Camera-type eye (tissue), 1 donor: ENCODE data around the gene VCAN.

DNA sequence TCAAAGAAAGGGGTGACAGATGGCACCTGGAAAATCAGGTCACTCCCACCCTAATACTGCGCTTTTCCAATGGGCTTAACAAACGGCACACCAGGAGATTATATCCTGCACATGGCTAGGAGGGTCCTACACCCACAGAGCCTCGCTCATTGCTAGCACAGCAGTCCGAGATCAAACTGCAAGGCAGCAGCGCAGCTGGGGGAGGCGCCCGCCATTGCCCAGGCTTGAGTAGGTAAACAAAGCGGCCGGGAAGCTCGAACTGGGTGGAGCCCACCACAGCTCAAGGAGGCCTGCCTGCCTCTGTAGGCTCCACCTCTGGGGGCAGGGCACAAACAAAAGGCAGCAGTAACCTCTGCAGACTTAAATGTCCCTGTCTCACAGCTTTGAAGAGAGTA, 61.4 kb upstream of the LHFPL2 start:
- RAMPAGE, long total RNA = no peak

- RAMPAGE, long total RNA = no peak
Observed at GRCh38 chr5:79091120-79091437, 20.5 kb upstream of the BHMT start.

DNA sequence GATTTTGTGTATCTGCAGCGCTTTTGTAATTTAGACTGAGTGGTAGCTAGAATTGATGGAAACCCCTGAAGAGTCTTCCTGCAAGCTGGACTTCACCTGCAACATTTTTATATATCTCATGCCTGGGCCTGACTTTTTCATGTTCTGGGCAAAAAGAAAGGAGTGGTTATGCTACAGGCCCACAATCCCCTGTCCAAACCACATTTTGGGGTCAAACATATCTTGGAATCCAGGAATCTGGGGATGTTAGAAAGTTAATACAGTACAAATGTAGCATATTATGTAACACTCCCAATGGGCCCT, 4.5 kb downstream of the BHMT start:
- RAMPAGE, long total RNA = no peak

- RAMPAGE, long total RNA = no peak
Observed at GRCh38 chr5:79515147-79515287, 1.1 kb upstream of the HOMER1 start.

- RAMPAGE, long total RNA = start-site peak on the plus strand at chr5:80079112-80079216, 49 reads
Observed at GRCh38 chr5:80078846-80079416, 43.8 kb downstream of the THBS4 start.

- RAMPAGE, long total RNA = no peak
Observed at GRCh38 chr5:80217190-80217670, 38.6 kb downstream of the SERINC5 start.

DNA sequence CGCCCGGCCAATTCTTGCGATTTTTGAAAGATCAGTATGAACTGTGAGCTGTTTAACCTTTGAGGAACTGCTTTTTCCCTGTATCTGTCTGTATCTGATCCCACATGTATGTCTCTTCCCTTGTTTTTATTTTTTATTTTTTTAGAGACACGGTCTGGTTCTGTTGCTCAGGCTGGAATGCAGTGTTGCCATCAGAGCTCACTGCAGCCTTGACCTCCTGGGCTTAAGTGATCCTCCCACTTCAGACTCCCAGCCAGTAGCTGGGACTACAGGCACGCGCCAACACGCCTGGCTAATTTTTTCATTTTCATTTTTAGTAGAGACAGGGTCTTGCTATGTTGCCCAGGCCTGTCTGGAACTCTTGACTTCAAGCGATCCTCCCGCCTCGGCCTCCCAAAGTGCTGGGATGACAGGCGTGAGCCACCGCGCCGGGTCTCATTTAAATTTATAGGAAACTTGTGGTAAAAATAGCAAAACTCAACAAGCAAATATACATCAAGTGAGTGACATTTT, 974 bp upstream of the ZFYVE16 start:
- RAMPAGE, long total RNA = no peak

GRCh38 chr5:80984231-80984474, 24.0 kb downstream of the RASGRF2 start:
- RAMPAGE, long total RNA = no peak

GRCh38 chr5:81187809-81188449, 45.2 kb upstream of the CKMT2 start:
- RAMPAGE, long total RNA = no peak

DNA sequence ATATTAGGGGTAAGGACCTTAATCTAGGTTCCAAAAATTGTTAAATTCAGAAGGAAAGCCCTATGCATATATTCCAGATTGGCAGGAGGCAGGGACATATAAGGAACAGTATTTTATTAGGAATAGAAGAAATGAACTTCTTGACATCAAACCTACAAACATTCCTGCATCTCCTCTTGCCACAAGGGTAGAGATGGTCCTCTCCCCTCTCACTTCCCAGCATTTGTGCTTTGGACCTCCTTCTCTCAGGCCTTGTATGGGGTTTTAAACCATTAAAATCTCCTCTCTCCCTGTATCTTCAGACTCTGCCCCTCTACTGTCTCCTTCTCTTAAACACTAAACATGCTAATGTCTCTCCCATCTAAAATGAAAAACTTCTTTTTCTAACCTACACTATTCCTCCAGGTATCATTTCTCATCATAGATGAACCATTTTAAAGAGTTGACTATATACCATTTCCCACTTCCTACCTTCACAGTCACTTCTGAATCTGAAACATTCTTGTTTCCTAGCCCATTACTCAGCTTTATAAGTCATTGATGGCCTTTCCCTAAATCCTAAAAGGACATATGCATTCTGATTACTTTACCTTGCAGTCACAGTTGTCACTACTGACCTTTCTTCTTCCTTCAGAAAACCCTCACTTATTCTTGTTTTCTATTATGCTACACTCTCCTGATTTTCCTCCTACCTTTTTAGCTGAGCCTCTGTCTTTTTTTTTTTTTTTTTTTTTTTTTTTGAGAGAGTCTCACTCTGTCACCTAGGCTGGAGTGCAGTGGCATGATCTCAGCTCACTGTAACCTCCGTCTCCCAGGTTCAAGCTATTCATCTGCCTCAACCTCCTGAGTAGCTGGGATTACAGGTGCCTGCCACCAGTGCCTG, 118.3 kb downstream of the SSBP2 start:
- RAMPAGE, long total RNA = no peak

DNA sequence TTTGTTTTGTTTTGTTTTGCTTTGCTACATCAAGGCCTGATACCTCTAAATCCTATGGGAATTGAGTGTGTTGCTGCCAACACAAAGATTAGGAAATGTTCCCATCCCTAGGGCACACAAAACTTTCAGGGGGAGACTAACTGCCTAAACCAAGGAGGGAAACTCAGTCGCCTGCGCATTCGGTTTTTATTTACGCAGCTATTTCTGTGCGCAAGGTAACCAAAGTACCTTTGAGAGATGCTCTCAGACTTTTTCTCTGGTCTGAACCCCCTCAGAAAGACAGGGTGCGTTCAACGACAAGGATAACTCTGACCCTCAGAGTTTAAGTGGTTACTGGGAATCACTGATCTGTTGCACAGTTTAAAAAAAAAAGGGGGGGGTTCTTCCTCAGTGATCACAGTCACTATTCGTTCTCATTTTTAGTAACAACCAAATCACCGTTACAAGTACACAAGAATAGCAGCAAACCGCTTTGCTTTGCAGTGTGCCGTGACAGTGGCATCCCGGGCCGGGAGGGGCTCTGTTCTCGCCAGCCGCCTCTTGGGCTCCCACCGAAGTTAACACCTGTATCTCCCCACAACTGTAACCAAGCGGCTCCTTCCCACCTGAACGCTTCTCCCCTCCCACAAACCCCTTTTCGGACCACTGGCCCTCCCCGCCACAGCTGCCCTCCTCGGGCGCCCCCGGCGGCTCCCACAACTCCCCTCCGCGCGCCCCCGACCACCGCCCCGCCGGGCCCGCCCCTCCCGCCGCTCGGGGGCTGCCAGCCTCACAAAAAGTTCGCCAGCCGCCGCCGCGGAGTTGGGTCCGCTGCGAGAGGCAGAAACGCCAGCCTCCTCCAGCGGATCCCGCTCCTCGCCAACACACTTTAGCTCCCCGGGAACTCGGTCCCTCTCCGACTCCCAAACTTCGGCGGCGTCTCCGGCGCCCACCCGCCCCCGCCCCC, 1.3 kb downstream of the SSBP2 start:
- RAMPAGE, long total RNA = no peak

GRCh38 chr5:81755218-81755746, 4.4 kb upstream of the SSBP2 start:
- RAMPAGE, long total RNA = no peak

DNA sequence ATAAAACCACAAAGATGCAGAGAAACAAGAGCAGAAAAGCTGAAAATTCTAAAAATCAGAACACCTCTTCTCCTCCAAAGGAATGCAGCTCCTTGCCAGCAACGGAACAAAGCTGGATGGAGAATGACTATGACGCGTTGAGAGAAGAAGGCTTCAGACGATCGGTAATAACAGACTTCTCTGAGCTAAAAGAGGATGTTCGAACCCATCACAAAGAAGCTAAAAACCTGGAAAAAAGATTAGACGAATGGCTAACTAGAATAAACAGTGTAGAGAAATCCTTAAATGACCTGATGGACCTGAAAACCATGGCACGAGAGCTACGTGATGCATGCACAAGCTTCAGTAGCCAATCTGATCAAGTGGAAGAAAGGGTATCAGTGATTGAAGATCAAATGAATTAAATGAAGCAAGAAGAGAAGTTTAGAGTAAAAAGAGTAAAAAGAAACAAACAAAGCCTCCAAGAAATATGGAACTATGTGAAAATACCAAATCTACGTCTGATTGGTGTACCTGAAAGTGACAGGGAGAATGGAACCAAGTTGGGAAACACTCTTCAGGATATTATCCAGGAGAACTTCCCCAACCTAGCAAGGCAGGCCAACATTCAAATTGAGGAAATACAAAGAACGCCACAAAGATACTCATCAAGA, 112.2 kb downstream of the ATG10 start:
- RAMPAGE, long total RNA = no peak

GRCh38 chr5:82279395-82280444, 1.6 kb upstream of the RPS23 start:
- RAMPAGE, long total RNA = no peak

DNA sequence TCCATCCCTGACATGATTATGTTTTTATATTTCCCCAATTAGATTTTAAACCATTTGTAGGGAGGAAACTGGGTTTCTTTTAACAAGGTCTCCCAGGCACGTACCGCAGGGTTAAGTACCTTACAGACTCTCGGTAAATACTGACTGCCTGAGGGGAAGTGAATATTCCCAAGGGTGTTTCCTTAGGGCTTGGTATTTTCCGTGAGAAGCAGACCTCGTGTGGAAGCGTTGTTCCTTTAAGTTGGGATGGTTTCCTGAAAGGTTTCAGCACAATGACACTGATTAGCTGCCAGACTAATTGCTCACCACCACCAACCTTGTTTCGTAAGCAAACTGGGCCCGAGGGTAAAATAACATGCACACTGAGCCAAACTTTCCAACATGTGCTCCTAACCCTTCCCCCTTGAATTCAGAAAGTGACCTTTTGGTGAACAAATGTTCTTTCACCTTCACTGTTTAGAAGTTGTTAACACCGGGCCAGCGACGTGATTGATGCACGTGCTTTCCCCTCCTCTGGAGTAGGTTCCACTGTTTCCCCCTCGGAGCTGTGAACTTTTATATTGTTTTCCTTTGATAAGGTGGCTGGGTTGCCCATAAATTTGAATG, 128.1 kb upstream of the RPS23 start:
- RAMPAGE, long total RNA = no peak

- RAMPAGE, long total RNA = no peak
Observed at GRCh38 chr5:83471252-83472136, at the start of gene VCAN. Gene VCAN (plus strand): TSS chr5:83471744.

GRCh38 chr5:83475363-83476049, 4.0 kb downstream of the VCAN start:
- RAMPAGE, long total RNA = no peak

DNA sequence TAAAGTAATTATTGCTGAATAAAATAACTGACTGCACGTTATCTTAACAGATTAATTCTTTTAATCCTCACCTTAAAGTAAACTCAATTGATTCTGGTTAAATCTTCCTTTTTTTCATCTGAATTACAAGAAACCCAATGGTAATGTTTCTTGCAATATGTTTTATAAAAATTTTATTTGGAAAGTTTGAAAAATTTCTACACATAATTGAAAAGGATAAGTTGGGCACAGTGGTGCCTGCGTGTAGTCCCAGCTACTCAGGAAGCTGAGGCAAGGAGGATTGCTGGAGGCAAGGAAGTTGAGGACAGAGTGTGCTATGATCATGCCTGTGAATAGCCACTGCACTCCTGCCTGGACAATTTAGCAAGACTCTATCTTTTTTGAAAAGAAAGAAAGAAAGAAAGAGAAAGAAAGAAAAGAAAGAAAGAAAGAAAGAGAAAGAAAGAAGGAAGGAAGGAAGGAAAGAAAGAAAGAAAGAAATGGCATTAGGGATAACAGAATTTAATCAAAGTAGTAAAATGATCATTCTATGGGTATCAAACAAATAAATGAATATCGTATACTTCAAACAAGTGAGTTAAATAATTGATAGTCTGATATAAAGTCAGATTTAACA, 37.2 kb downstream of the VCAN start:
- RAMPAGE, long total RNA = no peak

DNA sequence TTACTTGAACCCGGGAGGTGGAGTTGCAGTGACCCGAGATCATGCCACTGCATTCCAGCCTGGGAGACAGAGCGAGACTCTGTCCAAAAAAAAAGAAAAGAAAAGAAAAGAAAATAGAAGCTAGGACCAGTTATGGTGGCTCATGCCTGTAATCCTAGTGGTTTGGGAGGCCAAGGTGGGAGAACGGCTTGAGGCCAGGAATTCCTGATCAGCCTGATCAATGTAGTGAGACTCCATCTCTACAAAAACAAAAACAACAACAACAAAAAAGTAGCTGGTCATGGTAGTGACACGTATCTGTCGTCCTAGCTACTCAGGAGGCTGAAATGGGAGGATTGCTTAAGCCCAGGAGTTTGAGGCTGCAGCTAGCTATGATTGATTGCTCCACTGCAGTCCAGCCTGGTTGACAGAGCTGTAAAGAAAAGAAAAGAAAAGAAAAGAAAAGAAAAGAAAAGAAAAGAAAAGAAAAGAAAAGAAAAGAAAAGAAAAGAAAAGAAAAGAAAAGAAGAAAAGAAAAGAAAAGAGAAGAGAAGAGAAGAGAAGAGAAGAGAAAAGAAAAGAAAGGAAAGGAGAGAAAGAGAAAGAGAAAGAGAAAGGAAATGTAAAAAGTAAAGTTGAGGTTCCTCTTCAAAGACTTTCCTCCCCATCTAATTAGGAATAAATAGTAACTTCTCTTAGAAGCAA, 154.4 kb upstream of the EDIL3 start:
- RAMPAGE, long total RNA = no peak

DNA sequence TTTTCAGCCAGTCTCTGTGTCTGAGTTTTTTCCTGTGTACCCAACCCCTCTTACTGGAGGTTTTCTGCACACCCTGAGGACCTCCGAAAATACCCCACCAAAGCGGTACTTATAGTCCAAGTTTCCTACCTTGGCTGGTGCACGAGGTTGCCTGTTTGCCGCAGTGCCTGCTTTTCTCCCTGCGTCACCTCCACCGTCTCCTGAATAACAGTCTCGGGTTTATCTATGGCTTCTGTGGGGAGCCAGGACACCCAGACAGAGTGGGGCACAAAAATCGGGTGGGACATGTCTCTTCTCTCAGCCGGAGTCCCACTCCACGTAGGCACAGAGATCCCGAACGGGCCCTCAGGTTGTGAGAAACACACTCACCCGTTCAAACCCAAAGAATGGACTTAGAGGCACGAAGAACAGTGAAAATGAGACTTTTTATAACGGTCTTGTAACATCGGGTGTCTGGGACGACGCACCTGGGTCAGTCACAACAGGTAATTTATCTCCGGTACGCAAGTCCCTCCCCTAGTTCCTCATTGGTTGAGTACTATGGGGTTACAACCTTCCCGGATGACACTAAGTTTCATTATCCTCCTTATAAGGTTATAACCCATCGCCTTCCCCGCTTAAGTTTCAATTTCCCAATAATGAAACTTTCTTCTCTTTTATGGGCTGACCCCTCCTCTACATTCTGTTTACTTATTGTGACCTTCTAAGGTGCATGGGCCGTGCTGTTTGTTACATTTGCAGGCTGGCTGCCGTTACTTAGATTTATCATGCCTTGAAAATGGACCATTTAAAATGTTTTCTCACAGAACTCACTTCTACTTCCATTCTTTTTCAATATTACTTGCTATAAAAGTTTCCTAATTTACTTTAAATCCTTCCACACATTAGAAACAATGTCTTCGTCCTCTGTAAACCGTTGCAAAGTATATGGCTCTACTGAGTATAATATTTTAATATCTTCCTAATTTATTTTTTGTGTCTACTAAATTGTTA, 970.1 kb upstream of the COX7C start:
- RAMPAGE, long total RNA = no peak